Bronchial epithelial cell (primary cell): ENCODE measurements around a stretch of chr12.

- RRBS, 2 experiments, result no CpG with 5 or more reads among the region's 5 CpGs
These were observed 1.7 kb downstream of the MTERF2 start for GRCh38 chr12:106985117-106985804.

DNA sequence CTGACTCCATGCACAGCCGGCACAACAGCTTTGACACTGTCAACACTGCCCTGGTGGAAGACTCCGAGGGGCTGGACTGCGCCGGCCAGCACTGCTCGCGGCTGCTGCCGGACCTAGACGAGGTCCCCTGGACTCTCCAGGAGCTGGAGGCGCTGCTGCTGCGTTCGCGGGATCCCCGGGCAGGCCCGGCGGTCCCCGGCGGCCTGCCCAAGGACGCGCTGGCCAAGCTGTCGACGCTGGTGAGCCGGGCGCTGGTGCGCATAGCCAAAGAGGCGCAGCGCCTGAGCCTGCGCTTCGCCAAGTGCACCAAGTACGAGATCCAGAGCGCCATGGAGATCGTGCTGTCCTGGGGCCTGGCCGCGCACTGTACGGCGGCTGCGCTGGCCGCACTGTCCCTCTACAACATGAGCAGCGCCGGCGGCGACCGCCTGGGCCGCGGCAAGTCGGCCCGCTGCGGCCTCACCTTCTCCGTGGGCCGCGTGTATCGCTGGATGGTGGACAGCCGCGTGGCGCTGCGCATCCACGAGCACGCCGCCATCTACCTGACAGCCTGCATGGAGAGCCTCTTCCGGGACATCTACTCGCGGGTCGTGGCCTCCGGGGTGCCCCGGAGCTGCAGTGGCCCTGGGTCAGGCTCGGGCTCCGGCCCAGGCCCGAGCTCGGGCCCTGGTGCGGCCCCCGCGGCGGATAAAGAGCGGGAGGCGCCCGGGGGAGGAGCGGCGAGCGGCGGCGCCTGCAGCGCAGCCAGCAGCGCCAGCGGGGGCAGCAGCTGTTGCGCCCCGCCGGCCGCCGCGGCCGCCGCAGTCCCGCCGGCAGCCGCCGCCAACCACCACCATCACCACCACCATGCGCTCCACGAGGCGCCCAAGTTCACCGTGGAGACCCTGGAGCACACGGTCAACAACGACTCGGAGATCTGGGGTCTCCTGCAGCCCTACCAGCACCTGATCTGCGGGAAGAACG, 1.2 kb downstream of the ABTB3 start:
- RRBS, 2 experiments, result 1 to 2% methylated on average over 39 to 40 of the region's 104 CpGs

DNA sequence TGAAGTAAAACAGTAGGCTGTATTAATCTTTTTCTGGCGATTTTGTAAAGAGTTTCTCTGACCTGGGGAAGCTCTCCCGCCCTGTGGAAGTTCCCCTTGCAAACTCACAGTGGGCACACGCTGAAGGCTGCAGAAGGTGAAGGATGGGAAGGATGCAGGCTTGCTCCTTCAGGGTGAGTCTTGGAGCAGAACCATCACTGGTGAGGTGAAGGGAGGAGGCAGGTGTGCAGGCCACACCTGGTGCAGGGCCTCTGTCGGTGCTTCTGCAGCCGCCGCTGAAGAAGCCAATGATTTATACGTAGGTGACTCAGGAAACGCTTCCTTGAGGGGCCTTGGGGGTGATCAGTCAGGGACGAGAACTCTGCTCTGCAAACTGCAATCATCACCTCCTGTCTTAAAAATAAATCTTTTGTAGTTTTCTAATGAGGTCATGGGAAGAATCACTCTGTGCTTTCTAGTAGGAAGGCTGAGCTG, 74.6 kb downstream of the ABTB3 start:
- RRBS, 2 experiments, result no CpG with 5 or more reads among the region's 9 CpGs

DNA sequence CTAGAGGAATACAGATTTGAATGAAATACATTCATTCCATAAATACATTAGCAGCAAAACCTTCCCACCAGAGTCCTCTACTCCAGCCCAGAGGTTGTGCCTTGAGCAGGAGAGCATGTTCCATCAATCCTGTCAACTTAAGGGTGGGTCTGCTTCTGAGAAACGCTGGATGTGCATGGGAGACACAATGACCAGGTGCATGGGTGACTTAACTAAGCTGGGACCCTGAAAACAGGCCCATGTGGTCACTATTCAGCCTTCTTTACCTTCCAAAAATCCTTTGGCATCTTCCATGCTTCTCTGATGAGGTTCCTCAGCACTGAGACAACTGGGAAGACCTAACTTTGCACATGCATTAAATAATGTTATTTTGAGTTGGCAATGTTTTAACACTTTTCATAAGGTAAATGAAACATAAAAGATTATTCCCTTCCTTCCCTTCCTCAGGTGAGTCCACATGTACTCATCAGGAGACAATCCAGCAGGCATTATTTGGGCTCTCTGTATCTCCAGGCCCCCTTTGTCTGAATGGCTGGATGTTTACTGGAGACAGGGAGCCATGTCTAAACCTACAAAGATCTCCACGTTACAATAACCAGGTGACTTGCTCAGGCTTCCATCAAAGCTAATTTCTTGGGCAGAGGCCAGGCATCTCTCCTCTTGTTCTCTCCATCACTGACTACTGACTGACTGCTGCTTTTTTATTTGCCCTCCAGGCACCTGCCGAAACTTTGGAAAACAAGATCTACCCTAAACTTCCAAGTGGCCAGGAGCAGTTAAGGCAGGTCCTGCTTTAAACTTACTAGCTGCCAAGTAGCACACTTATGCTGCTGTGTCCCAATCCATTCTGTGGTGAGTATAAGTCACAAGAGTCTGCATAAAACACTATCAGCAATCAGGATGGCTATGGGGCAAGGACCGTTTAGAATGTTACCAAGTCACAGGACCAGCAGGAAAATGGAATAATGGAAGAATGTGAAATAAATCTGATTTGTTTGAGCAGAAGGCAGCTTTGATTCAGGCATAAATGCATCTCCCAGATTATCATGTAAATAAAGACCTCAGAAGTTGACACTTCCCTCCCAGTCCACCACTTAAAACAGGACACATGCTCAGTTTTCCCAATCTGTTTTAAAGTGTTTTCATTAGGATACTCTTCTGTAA, 27.7 kb downstream of the PRDM4 start:
- RRBS, 2 experiments, result no CpG with 5 or more reads among the region's 4 CpGs

DNA sequence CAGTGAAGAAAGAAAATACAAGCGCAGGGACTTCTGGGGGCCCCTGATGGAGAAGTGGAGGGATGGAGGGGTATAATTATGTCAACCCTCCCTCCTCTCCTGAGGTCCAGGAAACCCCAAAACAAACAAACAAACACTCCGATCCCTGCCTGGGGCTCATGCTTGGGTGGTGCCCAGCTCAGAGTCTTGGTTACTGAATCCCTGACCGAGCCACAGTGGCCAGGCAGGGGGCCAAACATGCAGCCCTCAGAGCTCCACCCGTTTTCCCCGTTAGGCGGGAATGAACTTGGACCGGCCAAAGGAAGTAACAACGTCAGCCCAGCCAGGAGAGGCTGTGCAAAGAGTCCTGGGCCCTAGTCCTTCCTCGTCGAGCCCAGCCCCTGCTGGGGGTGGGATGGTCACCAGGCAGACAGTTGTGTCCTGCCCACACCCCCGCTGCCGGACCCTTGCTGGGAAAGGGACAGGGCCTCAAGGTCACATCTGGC, 36.2 kb downstream of the CMKLR1 start:
- RRBS, 2 experiments, result no CpG with 5 or more reads among the region's 12 CpGs

GRCh38 chr12:108305415-108305988, 33.6 kb downstream of the CMKLR1 start:
- RRBS, 2 experiments, result no CpG with 5 or more reads among the region's 11 CpGs

DNA sequence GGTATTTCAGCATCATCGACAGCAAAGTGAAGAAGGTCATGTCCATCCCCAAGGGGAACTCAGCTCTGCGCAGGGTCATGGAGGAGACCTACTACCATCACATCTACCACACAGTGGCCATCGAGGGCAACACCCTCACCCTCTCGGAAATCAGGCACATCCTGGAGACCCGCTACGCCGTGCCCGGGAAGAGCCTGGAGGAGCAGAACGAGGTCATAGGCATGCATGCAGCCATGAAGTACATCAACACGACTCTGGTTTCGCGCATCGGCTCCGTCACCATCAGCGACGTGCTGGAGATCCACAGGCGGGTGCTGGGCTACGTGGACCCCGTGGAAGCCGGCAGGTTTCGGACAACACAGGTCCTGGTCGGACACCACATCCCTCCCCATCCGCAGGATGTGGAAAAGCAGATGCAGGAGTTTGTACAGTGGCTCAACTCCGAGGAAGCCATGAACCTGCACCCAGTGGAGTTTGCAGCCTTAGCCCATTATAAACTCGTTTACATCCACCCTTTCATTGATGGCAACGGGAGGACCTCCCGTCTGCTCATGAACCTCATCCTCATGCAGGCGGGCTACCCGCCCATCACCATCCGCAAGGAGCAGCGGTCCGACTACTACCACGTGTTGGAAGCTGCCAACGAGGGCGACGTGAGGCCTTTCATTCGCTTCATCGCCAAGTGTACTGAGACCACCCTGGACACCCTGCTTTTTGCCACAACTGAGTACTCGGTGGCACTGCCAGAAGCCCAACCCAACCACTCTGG, 3.8 kb downstream of the FICD start:
- RRBS, 2 experiments, result no CpG with 5 or more reads among the region's 39 CpGs

DNA sequence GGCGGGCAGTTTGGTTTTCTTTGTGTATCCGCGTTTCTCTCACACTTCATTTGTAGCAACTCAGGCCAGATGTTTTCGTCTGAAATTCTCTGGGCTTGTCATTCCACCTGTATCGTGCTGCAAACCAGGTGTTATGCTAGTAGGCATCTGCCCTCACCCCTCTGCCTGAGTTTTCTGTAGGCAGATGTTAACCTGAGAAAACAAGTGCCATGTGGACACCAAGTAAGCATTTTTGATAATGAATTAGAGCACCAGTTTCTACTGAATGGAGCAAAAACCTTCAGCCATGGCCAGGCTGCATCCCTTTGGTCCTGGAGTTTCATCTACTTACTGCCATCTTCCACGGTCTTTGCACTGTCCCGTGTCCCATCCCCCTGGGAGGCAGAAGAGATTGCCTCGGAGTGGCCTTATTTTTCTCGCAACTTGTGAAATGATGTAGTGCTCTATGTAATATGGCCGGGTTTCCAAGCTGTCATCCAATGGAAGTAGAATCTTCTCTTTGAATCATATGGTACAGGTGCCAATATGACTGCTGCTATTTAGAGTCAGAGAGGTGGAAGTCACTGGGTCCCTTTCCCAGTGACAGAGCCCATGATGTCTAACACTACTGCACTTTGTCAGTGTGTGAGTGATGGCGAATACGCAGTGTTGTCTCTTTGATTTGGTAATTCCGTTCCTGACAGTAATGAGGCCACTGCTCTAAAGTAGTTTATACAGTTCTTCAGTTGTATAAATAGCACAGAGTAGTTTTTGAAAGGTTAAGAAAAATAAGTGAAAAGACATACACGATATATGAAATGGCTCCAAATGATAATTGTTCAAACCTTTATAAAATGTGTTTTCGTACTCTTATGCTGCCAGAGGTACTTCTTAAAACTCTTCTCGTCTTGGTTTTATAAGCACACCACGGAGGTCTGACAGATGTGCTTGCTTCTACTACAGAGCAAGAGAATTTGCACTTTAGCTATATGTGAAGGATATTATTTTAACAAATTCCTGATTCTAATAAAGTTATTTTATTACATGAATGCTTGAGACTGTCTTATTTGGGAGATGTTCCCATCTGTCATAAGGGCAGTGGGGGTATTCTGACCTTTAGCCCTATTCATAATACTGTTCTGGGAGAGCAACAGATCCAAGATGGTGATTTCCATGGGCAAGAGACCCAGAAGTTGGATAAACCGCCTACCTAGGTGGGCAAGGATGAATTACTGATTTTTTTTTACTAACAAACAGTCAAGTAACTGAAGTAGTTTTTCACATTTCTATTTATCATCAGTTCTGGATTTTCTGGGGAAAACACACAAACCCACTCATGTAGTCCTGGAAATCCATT, 5.6 kb downstream of the FICD start:
- RRBS, 2 experiments, result no CpG with 5 or more reads among the region's 18 CpGs

DNA sequence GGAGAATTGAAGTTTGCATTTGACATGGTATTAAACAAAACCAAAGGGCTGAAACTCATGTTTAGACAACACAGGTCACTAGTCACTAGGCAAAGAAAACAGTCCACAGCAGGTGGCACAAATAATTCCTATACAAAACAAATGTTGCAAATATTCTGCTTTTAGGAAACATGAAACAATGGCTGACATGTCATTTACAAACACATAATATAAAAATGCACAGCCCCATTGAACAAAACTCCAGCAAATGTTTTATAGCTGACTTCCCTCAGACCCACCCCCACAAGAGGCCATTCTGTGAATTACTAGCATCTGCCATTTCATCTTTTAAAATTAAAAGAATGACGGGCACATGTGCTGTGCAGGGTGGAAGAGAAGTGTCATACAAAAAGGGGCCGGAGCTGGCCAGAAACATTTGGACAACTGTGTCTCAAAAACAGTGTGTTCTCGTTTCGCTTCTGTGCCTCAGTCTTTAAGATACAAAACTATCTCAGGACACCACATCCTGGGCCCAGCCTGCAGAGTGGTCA, 7.7 kb downstream of the FICD start:
- RRBS, 2 experiments, result no CpG with 5 or more reads among the region's 4 CpGs

- RRBS, 2 experiments, result no CpG with 5 or more reads among the region's 7 CpGs
These were observed 3.8 kb upstream of the SELPLG start for GRCh38 chr12:108637219-108638127.

GRCh38 chr12:108638128-108638984, 4.7 kb upstream of the SELPLG start:
- RRBS, 2 experiments, result no CpG with 5 or more reads among the region's 20 CpGs

DNA sequence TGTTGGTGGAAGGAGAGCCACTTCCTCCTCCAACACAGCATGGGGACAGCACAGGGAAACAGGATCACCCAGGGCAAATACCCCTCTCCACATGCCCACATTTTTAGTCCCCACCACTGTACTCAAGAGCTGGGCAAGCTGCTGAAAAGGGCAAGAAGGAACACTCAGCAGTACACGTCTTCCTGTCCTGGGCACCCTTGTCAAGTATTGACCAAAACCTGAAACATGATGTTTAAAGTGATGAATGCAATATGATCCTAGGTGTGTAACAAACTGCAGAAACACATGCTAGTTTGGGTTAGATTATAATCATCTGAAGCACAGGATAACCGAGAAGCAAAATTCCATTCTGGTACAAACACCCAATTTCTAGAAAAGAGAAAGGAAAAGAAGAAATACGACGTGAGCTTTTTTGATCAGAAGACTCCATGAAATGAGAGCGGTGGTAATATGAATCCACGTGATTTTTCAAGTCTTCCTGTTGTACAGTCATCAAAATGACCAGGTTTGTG, 12.6 kb upstream of the SELPLG start:
- RRBS, 2 experiments, result no CpG with 5 or more reads among the region's 6 CpGs

GRCh38 chr12:108695981-108696318, 35.4 kb downstream of the CORO1C start:
- RRBS, 2 experiments, result no CpG with 5 or more reads among the region's 1 CpG

DNA sequence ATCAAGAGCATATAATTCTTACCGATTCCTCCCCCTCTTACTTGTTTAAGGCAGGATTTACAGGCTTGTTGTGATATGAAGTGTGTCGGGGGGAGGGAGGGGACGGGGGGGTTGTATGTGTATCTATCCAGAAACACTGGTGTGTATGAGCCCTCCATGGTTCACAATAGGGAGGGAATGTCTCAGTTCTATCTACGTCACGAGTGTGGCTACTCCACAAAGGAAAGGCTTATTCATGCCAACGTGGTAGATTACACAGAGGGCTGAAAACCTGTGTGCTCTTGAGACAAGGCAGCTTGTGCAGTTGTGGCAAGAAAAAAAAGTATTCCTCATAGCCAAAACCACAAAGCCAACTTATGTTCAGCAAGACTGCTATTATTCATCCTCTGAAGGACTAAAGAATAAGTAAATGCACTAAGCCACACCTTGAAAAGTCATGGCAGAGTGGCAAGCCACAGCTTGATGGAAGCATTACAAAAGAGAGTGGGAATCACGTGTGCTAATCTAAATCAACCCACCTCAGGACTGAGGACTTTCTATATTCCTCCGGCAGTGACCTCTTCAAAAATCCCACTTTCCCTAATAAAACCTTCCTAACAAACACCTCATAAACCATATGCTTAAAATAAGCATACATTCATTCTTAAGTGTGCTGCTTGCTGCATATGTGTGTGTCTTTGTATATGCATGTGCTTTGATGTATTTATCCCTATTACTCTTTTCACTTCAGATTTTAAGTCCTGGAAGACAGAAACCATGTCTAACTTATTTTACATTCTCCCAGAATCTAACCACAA, 34.8 kb downstream of the CORO1C start:
- RRBS, 2 experiments, result no CpG with 5 or more reads among the region's 8 CpGs

DNA sequence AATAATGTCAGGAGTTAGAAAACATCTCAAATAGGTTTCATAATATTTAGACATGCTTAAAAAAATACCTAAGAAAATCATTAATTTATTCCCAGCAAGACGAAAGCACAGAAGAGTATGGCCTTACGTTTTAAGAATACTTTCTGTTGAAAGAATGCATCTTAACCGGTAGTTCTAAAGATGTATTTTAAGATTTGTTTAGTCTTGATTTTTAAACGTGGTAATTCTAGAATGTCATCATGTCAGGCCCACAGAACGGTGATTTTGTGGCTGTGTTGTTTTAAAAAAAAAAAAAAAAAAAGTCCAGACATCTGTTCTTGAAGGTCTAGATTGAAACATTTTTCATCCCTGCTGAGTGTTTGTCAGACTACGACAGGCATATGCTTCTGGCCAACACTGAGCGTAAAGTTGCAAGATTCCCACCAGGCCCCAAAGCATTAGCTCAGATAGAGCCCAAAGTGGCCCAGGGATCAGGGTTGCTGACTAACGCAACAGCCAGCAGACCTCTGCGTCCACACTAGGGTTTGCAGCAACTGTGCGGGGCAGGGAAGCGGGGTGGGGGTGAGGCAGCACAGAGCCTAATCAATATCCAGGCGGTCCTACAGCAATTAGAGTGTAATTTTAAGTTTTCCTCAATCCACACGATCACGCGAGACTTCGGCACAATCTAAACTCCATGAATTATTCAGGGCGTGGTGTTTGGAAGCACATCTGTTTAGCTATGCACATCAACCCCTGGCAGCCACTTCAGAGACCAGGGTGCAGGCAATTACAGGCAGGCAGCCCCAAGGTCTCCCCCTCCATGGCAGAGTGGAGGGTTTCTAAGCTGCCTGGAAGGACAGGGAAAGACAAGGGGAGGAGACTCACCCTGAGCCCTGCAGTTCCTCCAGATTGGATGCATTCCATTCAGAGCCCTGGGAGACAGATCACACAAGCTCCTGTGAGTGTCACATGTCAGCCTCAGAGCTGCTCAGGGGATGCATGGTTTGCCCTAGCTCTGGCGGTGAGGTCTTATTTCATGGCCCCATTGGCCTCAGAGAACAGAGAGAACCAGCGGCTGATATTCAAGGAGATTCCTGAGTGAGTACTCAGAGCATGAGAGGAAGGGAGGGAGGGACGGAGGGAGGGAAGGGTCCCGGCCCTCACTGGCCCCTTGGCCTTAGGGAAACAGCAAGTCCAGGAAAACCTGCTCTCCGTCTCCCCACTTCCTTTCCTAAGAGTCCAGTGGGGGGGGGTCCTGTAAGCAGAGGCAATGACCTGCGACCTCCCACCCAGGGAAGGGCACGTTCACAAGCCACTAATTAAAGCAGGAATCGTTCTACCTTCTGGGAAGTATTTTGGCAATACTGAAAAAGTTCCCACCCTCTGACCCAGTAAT, 55.4 kb downstream of the SSH1 start:
- RRBS, 2 experiments, result no CpG with 5 or more reads among the region's 25 CpGs

GRCh38 chr12:108806951-108807370, 50.4 kb downstream of the SSH1 start:
- RRBS, 2 experiments, result no CpG with 5 or more reads among the region's 7 CpGs

- RRBS, 2 experiments, result no CpG with 5 or more reads among the region's 39 CpGs
These were observed 46.4 kb downstream of the SSH1 start for GRCh38 chr12:108810607-108811685.

- RRBS, 2 experiments, result no CpG with 5 or more reads among the region's 22 CpGs
These were observed 24.4 kb downstream of the SSH1 start for GRCh38 chr12:108832549-108833778.

GRCh38 chr12:109248022-109248844, 60.9 kb downstream of the FOXN4 start:
- RRBS, 2 experiments, result no CpG with 5 or more reads among the region's 8 CpGs

GRCh38 chr12:109463880-109464211, 13.3 kb downstream of the KCTD10 start:
- RRBS, 2 experiments, result no CpG with 5 or more reads among the region's 3 CpGs